Mesothelial cell of epicardium (in vitro differentiated cells): ENCODE data around the gene ID3.

GRCh38 chr1:22105561-22105981, 37.3 kb downstream of the WNT4 start:
- PRO-cap = no peak

DNA sequence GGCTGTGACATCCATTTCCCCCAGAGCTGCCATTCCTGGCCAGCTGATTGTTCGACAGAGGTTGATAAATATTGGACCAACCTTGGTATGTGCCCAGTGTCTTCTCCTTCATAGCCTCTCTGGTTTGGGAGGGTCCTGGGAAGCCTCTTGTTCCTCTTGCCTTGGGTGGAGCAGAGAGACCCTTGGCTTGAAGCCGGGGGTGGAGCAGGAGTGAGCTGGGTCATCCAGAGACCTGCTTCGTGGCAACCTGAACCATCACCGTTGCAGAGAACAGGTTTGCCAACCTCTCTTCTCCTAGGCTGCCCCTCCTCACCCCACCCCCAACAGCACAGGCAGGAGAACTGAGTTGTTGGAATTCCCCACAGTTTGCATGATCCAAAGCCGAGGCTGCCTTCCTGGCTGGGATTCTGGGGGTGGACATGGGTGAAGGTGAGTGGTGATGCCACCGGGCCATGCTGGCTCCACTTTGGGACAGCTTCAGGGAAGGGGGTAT, 2.3 kb downstream of the WNT4 start:
- PRO-cap = no peak

- PRO-cap = no peak
Observed at GRCh38 chr1:22163655-22164037, 20.7 kb upstream of the WNT4 start.

DNA sequence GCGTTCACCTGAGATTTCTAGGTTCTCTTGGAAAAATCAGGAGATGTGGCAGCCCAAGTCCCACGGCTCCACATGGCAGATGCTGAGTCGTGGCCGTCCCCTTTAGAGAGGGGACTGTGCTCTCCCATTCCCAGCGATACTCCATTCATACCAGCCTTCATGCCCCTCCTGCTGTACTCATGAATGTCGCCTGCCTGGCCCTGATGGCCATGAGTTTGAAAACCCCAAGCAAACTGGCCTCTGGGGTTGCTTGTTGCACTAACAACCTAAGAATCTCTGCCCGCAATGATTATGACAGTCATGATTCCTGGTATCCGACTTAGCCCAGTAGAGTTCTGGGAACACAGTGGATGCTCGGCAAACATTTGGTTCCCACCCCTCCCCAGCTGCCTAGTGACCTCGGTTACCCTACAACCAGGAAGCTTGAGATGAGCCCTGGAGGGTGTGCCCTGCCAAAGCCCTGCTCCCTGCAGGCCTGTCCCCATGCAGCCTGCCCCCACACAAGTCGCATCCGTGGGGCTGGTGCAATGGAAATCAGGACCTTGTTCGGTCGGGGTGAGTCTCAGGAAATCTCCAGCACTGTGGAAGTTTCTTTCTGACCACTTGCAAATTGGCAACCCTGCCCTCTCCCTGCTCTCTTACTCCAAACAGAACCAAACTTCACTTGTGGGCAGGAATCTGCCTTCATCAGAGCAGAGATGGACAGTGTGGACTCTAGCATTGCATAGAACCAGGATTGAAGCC, 76.0 kb upstream of the ZBTB40 start:
- PRO-cap = no peak

DNA sequence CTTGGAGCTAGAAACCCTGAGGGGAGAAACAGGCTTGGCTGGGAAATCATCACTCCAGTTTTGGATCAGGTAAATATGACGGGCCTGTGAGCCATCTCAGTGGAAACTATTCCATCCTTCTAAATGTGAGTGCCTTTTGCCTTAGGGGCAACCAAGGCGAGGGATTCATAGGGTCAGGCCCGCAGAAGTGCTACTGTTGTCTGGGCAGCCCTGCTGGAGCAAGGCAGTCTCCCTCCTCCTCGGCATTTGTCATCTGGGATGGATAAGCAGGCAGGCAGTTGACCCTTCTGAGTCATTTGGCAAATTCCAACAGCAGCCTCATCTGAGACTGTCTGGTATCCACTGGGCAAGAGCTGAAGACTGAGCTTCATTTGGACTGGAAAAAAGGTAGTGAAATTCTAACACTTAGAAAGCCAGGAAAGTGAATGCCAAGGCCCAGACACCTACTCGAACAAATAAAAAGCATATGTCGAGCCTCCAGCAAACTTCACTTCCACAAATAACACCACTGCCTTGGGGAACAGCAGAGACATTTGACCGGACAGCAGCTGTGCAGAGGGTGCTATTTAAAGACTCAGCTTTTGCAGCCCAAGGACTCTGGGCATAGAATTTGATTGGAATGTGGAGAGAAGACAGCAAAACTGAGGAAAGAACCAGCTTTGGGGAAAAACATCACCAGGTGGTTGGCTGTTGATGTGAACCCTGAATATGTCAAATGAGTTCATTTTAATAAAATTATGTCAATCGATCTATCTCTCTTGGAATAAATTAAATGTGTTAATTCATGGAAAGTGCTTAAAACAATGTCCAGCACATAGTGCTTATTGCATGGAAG, 3.9 kb upstream of the ZBTB40 start:
- PRO-cap = no peak

DNA sequence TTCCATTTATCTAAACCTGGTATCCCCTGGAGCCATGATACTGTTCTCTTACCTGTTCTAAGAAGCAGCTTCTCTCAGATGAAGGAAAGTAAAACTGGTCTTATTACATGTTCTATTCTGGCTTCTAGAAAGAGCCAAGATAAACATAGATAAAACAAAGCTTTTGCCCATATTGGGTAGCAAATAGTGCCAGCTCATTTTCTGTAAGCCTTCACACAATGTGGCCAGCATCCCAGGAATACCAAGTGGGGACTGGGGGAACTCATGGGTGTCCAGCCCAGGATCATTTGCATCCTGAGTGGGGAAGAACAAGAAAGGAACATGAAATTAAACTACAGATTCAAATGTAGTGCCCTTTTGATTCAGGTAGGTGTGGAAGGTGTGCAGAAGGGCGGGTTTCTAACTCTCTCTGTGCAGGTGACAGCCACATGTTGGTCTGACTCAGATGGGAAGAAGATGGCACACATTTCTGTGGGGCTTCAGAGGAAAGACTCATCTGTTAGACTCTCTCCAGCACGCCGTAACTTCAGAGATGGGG, 53.4 kb upstream of the EPHA8 start:
- PRO-cap = no peak

DNA sequence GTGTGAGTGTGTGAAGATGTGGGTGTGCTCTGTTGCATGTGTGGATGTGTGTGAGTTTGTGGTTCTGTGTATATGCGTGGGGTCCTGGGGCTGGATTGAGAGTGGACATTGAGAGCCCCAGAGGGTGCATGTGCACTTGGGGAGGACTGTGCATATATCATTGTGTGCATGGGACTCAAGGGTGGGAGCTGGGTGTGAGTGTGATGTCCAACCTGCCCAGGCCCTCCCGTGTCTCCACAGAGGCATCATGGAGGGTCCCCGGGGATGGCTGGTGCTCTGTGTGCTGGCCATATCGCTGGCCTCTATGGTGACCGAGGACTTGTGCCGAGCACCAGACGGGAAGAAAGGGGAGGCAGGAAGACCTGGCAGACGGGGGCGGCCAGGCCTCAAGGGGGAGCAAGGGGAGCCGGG, 947 bp downstream of the C1QA start:
- PRO-cap = no peak

DNA sequence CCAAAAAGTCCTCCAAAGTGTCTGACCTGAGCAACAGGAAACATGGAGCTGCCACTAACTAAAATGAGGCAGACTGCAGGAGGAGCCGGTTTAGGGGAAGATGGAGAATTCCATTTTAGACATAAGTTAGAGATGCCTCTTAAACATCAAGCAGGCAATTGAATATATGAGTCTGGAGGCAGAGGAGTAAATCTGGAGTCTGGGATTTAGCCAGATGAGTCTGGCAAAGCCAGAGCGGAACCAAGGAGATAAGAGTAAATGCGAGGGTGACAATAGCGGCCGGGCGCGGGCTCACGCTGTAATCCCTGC, 43.7 kb downstream of the LACTBL1 start:
- PRO-cap = no peak

DNA sequence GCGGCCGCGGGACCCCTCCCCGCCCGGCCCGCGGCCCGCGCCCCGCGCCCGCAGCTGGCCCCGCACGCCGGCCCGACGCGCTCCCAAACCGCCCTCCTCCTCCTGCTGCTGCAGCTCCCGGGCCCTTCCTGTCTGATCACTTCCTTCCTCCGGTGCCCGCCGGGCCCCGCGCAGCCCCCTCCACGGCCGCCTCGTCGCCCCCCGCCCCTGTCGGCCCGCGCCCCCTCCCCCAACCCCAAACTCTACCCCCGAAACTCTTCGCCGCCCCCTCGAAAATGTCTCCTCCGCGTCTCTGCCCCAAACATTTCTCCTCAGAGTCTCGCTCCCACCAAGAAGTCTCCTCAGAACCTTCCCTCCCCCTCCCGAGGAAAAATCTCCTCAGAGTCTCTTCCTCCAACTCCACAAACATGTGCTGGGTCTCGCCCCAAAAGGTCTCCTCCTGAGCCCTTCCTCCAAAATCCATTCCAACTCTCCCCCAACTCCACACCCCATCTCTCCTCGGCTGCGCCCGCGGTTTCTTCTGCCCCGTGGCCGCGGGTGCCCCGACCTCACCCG, 49.1 kb downstream of the HTR1D start:
- PRO-cap = no peak

- PRO-cap = no peak
Observed at GRCh38 chr1:23178331-23178693, 39.0 kb downstream of the HTR1D start.

DNA sequence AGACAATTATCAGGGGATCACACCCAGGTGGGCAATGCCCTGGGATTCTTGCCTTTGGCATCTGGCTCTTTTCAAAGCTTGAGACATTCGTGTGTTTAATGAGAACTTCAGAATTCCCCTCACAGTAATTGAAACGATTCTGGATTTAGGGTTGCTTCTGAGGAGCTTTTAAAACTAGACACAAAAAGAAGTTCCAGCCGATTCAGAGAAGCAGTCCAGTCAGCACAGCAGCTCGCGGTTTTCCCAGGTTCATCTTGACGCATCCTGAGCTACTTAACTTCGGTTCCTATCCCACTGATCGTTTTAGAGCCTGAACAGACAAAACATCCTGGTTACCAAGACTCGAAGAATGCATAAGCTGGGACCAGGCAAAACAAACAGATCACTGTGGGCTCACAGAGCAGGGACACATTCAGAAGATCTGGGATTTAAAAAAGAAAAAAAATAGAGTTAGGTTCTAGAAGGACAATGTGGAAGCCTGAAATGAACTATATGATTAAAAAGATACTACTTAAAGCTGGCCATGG, 22.7 kb downstream of the HTR1D start:
- PRO-cap = no peak

DNA sequence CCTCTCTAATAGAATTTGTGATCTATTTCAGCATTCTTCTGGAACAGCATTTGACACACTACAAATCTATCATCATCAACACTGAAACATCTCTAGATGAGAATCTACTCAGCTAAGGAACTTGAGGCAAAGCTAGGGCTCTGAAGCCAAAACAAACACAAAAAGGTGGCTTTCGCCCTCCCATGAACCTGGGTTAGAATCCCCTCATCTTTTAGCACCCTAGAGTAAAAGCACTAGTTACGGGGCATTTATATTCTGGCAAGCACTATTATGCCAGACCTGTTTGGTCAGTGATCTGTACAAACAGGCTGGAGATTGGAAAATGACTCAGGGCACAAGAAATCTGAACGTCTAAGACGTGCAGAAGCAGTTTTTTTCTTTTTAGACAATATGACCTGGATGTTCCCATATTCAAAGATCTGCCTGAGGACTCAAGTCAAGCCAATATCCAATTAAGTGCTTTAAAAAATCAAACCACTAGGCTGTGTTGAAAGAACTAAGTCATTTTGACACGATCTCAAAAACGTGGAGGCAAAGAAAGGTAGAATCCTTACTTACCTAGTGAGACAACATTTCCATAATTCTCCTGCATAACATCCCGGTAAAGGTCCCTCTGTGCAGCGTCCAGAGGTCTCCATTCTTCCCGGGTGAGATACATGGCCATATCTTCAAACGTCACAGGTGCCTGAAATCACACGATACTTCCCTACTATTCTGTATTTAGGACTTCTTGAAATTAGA, 3.0 kb downstream of the ZNF436 start:
- PRO-cap = no peak

DNA sequence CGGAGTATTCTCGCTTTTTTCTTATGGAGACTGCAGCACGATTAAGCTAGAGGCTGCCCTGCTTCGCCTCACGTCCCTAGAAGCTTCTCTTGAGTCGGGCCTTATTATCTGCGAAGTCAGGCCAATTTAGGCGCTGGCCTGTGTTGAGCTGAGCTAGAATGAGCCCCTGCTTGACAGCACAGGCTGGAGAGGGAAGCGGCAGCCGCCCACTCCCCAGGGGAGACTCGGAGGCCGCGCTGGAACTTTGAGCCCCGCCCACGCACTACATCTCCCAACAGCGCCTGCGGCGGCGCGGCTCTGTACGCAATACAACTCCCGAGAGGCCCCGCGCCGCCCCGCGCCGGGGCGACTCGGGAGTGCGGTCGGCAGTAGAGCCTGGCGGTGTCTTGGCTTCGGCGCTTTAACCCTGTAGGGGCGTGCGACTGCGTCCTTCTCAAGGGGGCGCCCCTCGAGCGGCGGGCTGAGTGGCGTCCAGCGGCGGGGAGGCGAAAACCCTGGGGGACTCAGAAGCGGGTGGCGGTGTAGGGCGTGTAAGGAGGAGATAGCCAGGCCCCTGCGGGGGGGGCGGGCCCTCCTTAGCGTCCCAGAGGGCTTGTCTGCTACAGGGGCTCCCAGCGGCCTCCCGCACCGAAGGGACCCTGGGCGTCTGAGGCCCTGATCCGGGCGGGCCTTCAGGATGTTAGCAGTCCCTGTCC, 867 bp downstream of the ZNF436 start:
- PRO-cap = bidirectional peak, plus-strand start at position 506 of the sequence, minus-strand start at position 246 of the sequence

GRCh38 chr1:23444031-23444577, 19.6 kb upstream of the TCEA3 start:
- PRO-cap = no peak

DNA sequence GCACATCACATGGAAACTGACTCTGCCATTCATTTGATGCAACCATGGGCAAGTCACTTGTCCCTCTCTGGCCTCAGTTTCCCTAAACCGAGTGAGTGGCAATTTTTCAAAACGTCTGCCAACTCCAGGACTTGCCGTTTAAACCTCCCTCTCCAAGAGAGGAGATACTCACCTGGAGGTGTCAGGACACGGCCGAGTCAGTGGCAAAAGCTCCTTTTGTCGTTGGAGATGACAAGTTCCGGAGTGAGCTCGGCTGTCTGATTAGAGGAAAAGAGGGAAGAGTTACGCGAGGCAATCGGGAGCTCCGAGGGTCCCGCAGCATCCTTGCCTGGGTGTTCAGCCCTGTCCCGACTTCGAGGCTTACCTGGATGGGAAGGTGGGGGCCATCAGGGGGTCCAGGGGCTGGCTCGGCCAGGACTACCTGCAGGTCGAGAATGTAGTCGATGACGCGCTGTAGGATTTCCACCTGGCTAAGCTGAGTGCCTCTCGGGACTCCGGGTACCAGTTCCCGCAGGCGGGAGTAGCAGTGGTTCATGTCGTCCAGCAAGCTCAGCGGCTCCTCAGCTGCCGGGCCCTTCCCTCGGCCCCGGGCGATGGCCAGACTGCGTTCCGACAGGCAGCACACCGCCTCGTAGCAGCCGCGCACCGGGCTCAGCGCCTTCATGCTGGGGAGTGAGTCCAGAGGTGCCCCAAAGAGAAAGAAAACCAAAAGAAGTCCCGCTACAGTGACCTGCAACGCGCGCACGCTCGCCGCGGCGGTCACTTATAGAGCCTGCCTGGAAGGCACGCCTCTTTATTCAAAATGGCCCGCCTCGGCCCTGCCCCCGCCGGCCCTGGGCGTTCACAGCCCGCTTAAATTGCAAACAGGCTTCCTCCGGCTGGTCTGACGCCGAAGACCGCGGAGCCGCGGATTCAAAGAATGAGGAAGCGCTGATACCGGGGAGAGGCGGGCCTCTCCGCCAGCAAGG, at the start of gene ID3:
Gene ID3, minus strand, starts transcription at position 739 of the 968 bp plus-strand sequence.
- PRO-cap = bidirectional peak, plus-strand start at position 882 of the sequence, minus-strand start at position 767 of the sequence

- PRO-cap = no peak
Observed at GRCh38 chr1:23574140-23574555, 14.8 kb upstream of the ID3 start.

DNA sequence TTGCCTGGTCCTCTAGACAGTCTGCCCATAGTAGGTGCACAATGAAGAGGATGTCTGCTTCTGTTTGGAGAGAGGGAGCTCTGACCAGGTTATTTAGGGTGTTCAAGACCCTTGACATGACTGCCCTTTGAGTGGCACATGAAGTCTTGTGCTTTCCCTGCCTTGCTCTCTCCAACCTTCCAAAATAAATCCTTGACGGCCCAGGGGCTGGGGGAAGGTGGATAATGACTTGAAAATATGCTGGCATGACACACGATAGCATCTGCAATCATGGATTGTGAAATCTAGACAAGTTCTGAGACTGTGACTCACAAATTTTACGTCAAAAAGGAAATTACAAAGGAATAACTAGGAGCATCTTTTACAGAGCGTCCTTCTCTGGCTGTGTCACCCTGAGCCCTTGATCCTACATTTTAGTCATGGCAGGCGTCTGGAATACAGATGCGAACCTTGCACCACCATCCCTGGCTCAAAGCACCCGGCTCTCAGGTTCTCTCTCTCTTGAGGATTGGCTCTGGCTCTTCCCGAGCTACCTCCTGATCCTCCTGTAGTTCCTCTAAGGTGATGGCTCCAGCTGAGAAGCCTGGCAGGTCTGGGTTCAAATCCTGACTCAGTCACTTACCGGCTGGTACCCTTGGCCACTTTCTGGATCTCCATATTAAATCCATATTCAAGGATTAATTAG, 26.3 kb upstream of the ID3 start:
- PRO-cap = no peak

DNA sequence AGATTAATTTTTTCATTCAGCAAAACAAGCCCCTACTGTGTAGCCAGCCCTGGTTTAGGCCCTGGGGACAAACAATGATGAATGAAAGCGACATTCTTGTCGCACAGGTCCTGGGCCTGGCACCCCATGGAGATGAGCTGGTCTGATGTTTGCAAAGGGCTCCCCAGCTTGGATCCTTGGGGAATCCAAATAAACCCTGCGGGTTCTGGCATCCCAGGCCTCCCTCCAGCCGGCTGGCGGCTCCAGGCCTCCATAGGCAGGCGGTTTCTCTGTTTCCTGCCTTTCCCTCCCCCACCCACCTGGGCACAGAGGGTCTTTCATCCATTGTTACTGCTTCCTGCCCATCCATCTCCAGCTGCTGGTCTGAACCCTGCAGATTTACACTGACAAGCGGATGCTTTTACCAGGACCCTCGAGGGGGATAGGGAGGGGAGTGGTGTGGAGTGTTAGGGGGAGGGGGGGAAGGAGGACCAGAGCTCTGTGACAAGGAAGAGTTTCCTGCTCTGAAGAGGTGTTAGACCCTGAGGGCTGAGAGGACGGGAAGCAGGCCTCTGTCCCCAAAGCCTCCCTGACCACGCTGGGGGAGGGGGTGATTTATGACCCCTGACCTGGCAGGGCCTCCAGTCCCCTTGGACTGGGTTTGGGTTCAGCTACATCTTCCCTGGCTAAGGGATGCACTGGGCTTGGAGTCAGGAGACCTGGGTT, 39.2 kb upstream of the ID3 start:
- PRO-cap = no peak

DNA sequence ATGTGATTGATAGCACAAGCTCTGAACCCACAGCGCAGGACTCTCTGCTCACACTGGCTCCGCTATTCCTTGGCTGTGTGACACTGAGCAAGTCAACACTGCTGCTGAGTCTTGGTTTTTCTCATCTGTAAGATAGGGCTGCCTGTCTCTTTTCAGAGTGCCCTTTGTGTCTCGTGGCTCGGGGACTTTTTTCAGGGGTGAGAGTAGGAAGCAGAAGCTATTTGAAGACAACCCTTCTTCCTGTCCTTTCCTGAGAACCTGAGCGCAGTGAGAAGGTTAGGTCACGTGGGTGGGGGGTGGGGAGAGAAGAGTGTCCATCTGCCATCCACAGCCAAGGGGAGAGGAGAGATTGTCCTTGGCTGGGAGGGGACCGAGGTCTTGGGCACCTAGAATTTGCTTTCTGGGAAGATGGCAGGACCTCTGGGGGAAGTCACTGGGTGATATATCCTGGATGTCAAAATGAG, 2.3 kb downstream of the CNR2 start:
- PRO-cap = no peak

DNA sequence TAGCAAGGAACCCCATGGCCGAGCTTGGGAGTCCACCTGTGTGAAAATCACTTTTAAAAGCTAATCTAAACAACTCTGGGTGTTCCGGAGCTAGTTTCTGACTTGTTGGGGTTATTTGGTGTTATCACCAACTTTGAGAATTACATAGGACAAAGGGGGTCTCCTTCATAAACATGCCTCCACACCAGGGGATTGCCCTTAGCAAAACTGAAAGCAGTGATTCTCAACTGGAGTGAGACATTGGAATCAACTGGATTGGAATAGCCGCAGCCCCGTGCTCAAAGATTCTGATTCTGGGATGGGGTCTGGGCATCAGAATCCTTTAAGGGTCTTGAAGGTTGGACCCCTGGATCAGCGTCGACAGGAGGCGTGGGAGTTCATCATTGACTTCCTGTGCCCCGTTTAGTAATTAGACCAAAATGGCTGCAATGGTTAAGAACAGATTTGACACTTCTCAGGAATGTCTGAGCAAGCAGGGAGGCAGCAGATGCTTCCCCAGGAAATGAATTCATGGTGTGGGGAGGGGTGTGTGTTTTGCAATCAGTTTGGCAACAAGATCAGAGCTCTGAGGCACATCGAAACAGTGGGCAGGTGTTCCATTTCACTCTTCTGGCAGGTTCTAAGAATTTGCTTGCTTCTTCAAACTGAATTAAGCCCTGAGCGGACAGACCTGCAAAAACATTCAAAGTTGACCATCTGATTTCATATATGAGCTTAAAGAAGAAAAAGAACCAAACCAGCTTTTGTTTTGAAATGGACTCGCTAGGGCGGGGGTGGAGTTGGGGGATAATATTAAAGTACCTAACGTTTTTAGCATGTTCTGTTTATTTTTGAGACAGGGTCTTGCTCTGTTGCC, 4.6 kb upstream of the PNRC2 start:
- PRO-cap = no peak